NCI-H460 (cell line): ENCODE data around the genes LPAR3 and ZNHIT6.

DNA sequence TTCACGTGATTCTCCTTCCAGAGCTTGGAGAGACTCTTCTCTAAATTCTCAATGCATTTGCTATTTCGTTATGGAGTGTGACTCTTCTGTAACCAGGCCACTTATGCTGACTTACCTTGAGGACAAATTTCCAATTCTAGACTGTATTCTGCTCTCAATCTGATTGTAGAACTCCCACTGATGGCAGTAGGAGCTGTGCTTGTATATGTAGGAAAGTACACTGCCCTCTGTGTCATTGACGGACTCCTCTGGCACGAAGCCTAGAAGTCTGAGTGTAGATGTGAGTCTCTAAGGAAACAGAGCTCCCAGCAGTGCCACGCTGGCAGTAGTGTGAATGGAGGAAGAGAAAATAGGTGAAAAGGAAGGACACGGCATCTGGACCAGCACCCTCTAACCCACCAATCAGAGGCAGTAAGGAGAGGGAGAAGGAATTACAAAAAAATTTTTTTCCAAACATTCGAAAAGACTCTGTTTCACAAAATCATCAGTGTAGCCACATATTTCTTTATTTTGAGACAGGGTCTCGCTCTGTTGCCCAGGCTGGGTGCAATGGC lies 130.4 kb upstream of the ADGRL2 start:
RAMPAGE:
- cytosol, long total RNA, result no peak
- long total RNA, result no peak
- nucleus, long total RNA, result no peak

RAMPAGE:
- cytosol, long total RNA, result no peak
- long total RNA, result no peak
- nucleus, long total RNA, result no peak
Measured at GRCh38 chr1:83667697-83668141, 331.2 kb downstream of the TTLL7 start.

DNA sequence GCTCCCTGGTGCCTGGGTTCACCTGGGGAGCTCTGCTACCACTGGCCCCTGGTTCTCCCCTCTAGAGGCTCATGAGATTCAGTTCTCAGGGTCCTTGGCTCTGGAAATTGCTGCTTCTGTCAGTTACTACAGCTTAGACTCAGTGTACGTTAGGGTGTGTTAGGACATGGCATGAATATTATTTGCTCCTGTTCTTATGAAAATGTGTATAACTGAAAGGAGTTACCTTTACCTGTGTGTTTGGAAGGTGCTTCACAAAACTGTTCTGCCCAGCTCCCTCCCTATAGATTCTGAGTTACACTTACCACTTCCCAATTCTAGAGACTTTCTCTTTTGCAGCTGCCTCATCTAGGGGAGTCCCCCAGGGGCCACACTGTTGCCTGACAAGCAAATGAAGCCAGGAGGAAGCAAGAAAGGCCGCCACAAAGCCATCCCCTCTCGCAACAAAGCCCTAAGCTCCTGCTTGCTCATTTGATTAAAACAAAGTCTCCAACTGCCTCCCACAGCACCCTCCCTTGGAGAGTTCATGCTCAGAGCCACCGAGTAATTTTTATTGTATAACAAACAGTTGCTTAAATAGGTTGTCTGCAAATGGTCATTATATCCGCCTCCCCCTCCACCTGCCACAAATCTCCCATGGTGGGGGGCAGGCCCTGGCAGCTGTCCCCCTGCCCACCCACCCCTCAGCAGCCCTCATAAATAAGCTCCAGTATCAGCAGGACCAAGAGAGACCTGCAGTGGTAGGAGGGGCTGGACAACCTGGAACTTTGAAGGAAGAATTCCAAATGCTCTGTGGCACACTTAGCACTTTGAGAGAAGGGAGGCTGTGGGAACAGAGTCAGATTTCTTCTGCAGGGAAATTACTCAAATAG lies 237.8 kb downstream of the TTLL7 start:
RAMPAGE:
- cytosol, long total RNA, result no peak
- long total RNA, result no peak
- nucleus, long total RNA, result no peak

DNA sequence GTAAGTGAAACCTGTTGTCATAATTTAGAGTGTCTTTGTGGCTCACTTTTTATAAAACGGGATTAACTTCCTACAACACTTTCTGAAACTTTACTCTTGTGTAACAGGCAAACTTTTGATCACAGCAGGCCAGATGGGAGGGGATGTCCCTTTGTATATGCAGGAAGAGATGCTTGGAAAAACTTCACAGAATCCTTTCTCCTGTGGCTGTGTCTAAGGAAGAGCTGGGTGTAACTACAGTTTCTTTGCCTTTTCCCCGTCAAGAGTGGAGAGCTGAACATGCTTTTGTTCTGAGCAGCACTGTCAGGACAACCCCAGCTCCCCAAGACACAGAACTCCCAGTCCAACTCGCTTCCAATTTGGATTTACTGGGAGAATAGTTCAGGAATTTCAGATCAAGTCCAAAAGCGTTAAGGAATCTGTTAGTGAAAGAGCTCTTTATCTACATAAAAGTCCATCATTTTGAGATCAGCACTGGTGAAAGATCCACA lies 1.7 kb upstream of the SAMD13 start:
RAMPAGE:
- cytosol, long total RNA, result no peak
- long total RNA, result no peak
- nucleus, long total RNA, result no peak

DNA sequence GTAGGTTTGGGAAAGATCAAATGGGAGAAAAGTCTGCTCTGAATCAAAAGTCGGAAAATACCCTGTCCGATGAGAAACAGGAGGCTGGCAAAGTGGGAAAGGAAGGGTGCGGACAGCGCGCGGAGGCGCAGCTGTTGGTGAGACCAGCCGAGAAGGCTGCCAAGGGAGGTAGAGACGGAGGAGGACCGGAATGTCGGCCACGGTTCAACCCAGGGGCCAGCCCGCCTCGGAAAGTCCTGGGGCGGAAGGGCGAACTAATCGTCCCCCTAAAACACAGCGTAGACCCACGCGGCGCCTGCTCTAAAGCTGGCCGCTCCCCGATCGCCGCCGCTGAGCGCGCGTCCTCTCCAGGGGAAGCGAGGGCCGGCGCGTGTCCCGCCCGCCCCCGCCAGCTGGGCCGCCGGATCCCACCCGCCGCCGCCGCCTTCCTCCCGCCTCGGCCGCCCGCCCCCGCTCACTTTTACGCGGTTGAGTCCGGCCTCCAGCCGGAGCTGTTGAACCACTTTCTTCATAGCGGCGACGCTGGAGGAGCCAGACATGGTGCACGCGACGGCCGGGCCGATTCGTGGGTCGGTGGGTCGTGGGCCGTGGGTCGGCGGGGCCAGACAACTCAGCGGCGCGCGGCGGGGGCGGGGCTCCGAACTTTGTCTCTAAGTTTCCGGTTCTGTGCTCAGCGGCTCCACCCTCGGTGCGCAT lies 485 bp upstream of the SPATA1 start:
RAMPAGE:
- cytosol, long total RNA, result start-site peak on the minus strand centred at position 606 of the sequence, 93 bp wide, 3,507 and 3,473 reads in 2 replicates
- long total RNA, result start-site peak on the minus strand centred at position 604 of the sequence, 98 bp wide, 1,177 and 3,291 reads in 2 replicates
- nucleus, long total RNA, result start-site peak on the minus strand centred at position 609 of the sequence, 88 bp wide, 2,038 and 453 reads in 2 replicates

RAMPAGE:
- cytosol, long total RNA, result no peak
- long total RNA, result no peak
- nucleus, long total RNA, result no peak
Measured at GRCh38 chr1:84603858-84604453, 29.7 kb upstream of the CTBS start.

DNA sequence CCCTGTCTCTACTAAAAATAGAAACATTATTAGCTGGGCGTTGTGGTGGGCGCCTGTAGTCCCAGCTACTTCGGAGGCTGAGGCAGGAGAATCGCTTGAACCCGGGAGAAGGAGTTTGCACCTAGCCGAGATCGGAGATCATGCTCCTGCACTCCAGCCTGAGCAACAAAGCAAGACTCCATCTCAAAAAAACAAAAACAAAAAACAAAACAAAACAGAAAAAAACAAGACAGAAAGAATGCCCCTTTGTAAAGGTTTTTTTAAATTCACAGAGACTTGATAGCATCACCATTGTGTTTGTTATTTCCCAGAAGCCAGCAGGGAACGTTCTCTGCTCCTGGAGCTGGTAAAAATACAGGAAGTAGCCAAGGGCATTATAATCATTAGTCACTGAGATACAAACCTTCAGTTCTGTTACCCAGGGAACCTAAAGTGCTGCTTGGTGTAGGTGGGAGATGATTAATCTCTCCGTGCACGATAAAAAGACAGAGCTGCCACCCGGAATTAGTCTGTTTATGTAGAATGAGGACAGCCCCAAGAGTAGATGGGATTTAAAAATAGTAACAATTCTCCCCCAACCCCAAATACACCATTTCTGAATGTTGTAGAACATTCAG lies 45.0 kb upstream of the CTBS start:
RAMPAGE:
- cytosol, long total RNA, result no peak
- long total RNA, result no peak
- nucleus, long total RNA, result no peak

GRCh38 chr1:84758846-84759820 lies 68.9 kb upstream of the SSX2IP start:
RAMPAGE:
- cytosol, long total RNA, result no peak
- long total RNA, result no peak
- nucleus, long total RNA, result no peak

DNA sequence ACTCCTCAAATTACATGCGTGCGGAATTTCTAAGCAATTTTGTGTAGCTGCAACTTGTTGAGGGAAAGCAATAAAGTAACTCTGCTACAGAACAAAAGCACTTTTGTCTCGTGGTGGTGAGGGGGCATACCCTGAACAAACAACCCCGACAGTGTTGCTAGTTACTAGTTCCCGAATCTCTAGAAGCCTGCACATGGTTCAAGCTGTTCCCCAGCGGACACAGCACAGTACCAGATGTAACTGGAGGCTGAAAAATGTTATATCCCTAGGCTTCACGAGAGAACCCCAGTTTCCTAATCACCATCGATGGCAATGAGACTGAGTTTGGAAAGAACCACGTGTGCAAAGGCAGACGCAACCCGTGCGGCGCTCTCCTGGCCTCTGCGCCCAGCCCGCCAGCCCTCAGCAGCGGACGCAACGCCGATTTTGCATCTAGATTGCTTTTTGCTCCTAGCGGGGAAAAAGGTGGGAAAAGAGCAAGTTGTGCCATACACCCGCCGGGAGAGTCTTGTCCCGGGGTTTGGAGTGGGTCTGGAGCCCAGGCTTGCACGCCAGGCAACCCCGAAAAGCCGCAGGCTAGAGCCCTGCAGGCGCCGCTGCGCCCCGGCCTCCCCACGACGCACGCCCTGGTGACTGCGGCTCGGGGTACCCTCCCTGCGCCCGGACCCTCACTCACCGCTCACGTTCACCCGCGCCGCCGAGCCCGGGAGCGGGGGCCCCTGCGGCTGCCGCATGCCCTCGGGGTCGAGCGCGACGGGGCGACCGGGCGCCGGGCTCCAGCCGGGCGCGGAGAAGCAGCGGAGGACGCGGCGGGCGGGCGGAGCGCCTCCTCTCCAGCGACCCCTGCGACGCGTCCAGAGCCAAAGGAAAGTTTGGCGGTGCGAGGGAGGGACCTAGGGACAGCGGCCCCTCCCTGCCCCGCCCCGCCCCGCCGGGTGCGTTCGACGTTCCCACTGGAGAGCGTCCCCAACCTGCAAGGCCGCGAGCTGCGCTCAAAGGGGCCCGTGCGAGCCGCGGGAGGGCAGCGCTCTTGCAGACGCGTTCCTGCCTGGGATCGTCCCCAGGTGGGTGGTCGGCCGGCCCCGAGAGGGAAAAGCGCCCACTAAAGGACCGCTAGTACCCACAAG lies at the start of gene LPAR3:
Gene LPAR3, minus strand, starts transcription at position 867 of the 1,127 bp plus-strand sequence.
RAMPAGE:
- cytosol, long total RNA, result no peak
- long total RNA, result no peak
- nucleus, long total RNA, result no peak

RAMPAGE:
- cytosol, long total RNA, result no peak
- long total RNA, result no peak
- nucleus, long total RNA, result no peak
Measured at GRCh38 chr1:85135205-85135888, 65.5 kb downstream of the SYDE2 start.

DNA sequence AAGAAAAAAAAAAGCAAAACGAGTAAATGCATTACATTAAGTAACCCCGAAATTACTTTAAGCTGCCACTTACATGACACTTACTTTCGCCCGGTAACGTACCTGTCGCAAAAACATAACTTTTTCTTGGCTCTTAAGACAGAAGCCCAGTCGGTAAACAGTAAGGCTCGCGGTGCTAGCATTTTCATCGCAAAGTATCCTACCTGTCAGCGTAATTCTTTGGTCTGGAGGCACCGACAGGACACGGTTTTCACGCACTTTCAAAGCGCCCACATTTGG lies 828 bp downstream of the SYDE2 start:
RAMPAGE:
- cytosol, long total RNA, result no peak
- long total RNA, result no peak
- nucleus, long total RNA, result no peak

RAMPAGE:
- cytosol, long total RNA, result no peak
- long total RNA, result no peak
- nucleus, long total RNA, result no peak
Measured at GRCh38 chr1:85244706-85245221, 14.7 kb downstream of the C1orf52 start.

DNA sequence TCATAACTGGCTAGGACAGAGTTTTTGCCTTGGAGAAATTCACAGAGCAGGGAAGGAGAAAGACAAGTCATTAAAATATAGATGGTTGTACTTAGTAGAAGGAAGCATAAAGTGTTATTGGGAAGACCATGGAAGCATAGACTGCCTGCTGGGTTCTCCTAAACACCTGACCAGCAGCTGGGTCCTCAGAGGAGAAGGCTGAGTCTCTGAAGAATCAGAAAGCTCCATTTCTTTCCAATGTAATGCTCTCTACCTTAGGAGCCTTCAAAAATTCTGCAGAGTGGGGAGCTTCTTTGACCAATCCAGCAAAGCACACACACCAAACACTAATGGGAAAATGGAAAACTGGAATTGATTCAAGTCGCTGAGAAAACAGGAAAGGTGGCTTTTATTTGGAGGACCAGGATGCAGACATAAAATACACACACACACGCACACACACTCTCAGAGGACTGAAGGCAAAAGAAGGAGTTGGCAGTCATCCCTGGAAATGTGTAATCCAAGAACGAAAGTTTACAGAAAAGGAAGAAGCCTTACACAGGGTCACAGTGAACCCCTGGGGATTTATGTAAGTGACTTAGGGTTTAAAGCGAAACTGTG lies 21.2 kb upstream of the BCL10 start:
RAMPAGE:
- cytosol, long total RNA, result no peak
- long total RNA, result no peak
- nucleus, long total RNA, result no peak

RAMPAGE:
- cytosol, long total RNA, result no peak
- long total RNA, result no peak
- nucleus, long total RNA, result no peak
Measured at GRCh38 chr1:85446650-85447411, 18.1 kb downstream of the DDAH1 start.

RAMPAGE:
- cytosol, long total RNA, result no peak
- long total RNA, result no peak
- nucleus, long total RNA, result no peak
Measured at GRCh38 chr1:85473604-85474356, 8.8 kb upstream of the DDAH1 start.

RAMPAGE:
- cytosol, long total RNA, result no peak
- long total RNA, result no peak
- nucleus, long total RNA, result no peak
Measured at GRCh38 chr1:85527045-85527697, 53.4 kb upstream of the CCN1 start.

DNA sequence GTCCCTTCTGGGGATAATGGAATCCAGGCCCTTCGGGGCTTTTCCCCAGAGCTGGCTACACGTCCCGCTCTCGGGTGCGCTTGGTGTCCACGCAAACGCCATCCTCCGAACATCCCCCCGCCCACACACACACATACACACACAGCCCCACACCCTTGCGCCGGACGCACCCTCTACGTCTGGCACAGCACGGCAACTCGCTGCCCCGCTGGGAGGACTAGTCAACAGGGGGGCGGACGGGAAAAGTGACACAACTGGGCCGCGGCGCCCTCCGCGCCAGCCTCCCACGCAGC lies 4.1 kb upstream of the CCN1 start:
RAMPAGE:
- cytosol, long total RNA, result no peak
- long total RNA, result no peak
- nucleus, long total RNA, result no peak

GRCh38 chr1:85707503-85708892 lies at the start of gene ZNHIT6:
ZNHIT6 (minus strand) TSS chr1:85708433.
RAMPAGE:
- cytosol, long total RNA, result start-site peak on the minus strand at chr1:85708321-85708398, 111 and 70 reads in 2 replicates
- long total RNA, result start-site peak on the minus strand at chr1:85708360-85708410, 29 and 90 reads in 2 replicates
- nucleus, long total RNA, result start-site peak on the minus strand at chr1:85708327-85708424, 264 and 133 reads in 2 replicates

DNA sequence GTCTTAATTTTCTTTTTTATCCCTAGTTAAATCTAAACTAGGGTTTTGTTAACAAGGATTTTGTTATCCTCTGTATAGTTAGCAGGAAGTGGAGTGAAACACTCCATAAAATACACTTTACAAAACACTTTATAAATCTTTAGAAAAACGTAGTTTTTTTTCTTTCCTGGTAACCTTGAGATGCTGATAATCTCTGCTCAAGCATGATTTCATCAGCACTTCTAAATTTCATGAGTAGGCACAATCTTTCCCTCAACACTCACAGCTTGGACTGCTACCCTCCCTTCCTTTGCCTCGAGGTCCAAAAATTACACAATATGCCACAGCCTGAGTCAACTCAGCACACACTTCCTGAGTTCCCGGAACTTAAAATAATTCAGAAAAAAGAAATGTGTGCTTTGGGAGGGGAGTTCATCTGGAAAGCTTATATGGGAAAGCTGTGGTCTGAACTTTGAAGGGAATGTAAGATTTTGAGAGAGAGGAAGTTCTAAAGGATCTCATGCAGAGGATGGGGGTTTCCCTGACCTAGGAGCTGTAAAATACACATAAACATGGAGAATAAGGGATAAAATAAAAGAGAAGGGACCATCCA lies 5.9 kb downstream of the CLCA2 start:
RAMPAGE:
- cytosol, long total RNA, result no peak
- long total RNA, result no peak
- nucleus, long total RNA, result no peak

DNA sequence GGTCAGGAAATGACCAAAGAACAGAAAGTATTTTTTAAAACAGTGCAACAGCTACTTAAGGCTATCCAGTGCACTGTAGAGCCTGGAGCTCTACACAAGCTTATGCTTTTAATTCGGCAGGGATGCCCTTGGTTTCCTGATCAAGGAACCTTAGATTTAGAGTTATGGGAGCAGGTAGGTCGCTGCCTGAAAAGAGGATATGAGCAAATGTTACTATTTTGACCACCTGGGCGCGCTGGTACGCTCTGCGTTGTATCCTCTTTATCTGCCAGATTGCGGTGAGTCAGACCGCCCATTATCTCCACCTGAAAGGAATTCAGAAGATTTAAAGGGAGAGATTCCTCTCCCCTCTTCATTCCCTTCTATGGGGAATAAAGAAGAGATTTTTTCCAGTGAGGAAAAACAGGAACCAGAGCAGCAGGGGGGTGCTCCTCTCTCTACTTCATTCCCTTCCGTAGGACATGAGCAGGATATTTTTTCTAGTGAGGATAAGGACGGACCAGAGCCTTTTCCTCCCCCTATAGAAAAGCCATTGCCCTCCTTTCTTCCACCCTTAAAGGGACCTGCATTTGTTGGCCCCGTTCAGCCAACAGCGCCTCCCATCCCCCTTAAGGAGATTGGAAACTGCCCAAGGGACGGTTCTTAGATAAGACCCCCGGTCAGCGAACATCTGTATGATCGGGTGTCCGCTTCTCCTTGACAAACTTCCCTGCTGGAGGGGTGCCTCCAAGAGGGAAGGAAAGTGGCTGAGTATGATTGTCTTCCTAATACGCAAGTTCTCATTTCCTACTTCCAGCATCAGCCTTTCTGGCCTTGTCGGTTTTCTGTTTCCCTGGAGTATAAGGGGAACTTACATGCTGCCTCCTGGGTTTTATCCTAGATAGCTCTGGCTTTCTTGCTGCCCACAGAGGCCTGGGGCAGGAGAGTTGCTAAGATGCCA lies 34.2 kb downstream of the CLCA1 start:
RAMPAGE:
- cytosol, long total RNA, result no peak
- long total RNA, result no peak
- nucleus, long total RNA, result no peak